Endothelial cell of umbilical vein (primary cell): ENCODE measurements around the genes GPATCH3 and NUDC.

DNA sequence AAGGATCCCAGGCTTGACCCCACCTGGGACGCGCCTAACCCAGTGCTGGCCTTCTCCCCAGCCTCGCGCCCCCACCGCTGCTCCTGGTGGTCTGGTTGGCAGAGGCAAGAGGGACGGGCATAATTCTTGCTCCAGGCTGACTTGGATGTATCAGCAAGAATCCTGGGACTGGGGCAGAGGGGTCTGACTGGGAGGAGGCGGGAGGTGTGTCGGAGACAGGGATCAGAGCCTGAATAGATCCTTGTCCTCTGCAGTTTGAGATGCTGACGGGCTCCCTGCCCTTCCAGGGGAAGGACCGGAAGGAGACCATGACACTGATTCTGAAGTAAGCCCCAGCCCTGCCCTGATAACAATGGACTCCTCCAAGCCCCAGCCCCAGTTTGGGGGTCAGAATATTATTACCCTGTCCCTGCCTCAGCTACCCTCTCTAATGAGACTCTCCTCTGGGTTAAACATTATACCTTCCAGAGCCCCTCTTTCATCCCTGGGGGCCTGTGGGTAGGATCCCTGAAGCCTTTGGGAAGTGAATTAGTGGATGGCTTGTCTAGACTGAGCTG lies 25.4 kb downstream of the RPS6KA1 start:
- PRO-cap = no peak
CAGE:
- cytosol, long polyA minus RNA = no peak
- cytosol, long polyA plus RNA = no peak
- long polyA plus RNA = no peak
- nucleus, long polyA minus RNA = no peak
- nucleus, long polyA plus RNA = no peak

- PRO-cap = no peak
CAGE:
- cytosol, long polyA minus RNA = no peak
- cytosol, long polyA plus RNA = no peak
- long polyA plus RNA = no peak
- nucleus, long polyA minus RNA = no peak
- nucleus, long polyA plus RNA = no peak
Measured at GRCh38 chr1:26555454-26556577, 26.3 kb downstream of the RPS6KA1 start.

- PRO-cap = bidirectional peak, plus-strand start at chr1:26695693, minus-strand start at chr1:26695626
CAGE:
- cytosol, long polyA minus RNA = start-site peak on the plus strand at chr1:26695684-26695745, 16 reads
- cytosol, long polyA plus RNA = no peak
- long polyA plus RNA = no peak
- nucleus, long polyA minus RNA = start-site peak on the plus strand at chr1:26695693-26695778, 267 reads
- nucleus, long polyA plus RNA = no peak
Measured at GRCh38 chr1:26695346-26695842, 421 bp upstream of the ARID1A start.

DNA sequence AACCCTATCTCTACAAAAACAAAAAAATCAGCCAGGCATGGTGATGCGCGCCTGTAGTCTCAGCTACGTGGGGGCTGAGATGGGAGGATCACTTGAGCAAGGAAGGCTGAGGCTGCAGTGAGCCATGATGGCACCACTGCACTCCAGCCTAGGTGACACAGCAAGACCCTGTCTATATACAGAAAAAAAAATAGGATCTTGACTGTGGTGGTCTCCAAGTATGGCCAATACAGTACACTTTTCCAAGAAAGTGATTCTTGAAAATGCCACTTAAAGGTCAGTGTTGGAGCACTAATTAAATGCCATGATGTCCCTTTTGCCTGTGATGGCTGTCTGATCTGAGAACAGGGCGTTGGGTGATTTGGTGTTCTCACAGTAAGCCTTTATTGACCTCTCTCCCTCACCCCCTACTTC lies 16.1 kb downstream of the ARID1A start:
- PRO-cap = no peak
CAGE:
- cytosol, long polyA minus RNA = no peak
- cytosol, long polyA plus RNA = no peak
- long polyA plus RNA = no peak
- nucleus, long polyA minus RNA = no peak
- nucleus, long polyA plus RNA = no peak

- PRO-cap = no peak
CAGE:
- cytosol, long polyA minus RNA = no peak
- cytosol, long polyA plus RNA = no peak
- long polyA plus RNA = no peak
- nucleus, long polyA minus RNA = no peak
- nucleus, long polyA plus RNA = no peak
Measured at GRCh38 chr1:26783695-26784532, 3.8 kb upstream of the PIGV start.

- PRO-cap = no peak
CAGE:
- cytosol, long polyA minus RNA = no peak
- cytosol, long polyA plus RNA = no peak
- long polyA plus RNA = no peak
- nucleus, long polyA minus RNA = no peak
- nucleus, long polyA plus RNA = no peak
Measured at GRCh38 chr1:26784533-26785108, 3.1 kb upstream of the PIGV start.

DNA sequence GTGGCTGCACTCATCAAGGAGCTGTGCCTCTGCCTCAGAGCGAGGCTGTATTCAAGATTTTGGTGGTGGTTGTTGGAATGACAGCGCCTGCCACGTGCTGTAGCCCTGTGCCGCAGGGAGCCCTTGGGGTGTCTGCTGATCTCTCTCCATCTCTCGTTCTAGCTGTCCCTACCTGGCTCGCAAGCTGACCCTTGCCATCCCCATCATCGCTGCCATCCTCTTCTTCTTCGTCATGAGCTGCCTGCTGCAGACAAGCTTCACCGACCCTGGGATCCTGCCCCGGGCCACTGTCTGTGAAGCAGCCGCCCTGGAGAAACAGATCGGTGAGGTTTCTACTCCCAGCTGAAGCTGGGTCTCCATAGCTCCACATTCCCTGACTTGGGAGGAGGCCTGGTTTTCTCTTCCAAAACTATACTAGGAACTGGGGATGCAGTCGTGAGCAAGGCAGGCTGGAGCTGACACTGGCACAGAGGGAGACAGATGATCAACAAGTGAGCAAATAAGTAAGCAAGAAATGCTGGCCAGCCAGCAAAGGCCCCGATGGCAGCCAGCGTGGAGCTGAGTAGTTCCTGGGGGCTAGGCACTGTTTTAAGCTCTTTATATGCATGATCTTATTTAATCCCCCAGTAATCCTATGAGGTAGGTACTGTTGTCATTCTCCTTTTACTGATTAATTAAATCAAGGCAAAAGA lies 5.9 kb downstream of the ZDHHC18 start:
- PRO-cap = no peak
CAGE:
- cytosol, long polyA minus RNA = no peak
- cytosol, long polyA plus RNA = no peak
- long polyA plus RNA = no peak
- nucleus, long polyA minus RNA = start-site peak on the plus strand centred at position 577 of the sequence, 6 bp wide, 28 reads
- nucleus, long polyA plus RNA = no peak

- PRO-cap = no peak
CAGE:
- cytosol, long polyA minus RNA = no peak
- cytosol, long polyA plus RNA = no peak
- long polyA plus RNA = no peak
- nucleus, long polyA minus RNA = no peak
- nucleus, long polyA plus RNA = no peak
Measured at GRCh38 chr1:26856121-26856945, 6.6 kb upstream of the SFN start.

GRCh38 chr1:26899726-26900865 lies at the start of gene GPATCH3:
TSS of gene GPATCH3 (minus strand) at chr1:26900467.
- PRO-cap = bidirectional peak, plus-strand start at chr1:26900184, minus-strand start at chr1:26900091; bidirectional peak, plus-strand start at chr1:26900539, minus-strand start at chr1:26900434
CAGE:
- cytosol, long polyA minus RNA = start-site peak on the minus strand at chr1:26900456-26900478, 55 reads
- cytosol, long polyA plus RNA = start-site peak on the minus strand at chr1:26900437-26900471, 114 and 315 reads in 2 replicates
- long polyA plus RNA = start-site peak on the minus strand at chr1:26900440-26900457, 161 and 162 reads in 2 replicates
- nucleus, long polyA minus RNA = start-site peak on the minus strand at chr1:26900437-26900461, 533 reads
- nucleus, long polyA plus RNA = start-site peak on the minus strand at chr1:26900437-26900471, 352 and 173 reads in 2 replicates

- PRO-cap = no peak
CAGE:
- cytosol, long polyA minus RNA = no peak
- cytosol, long polyA plus RNA = no peak
- long polyA plus RNA = no peak
- nucleus, long polyA minus RNA = no peak
- nucleus, long polyA plus RNA = no peak
Measured at GRCh38 chr1:26913274-26913743, 466 bp downstream of the NR0B2 start.

DNA sequence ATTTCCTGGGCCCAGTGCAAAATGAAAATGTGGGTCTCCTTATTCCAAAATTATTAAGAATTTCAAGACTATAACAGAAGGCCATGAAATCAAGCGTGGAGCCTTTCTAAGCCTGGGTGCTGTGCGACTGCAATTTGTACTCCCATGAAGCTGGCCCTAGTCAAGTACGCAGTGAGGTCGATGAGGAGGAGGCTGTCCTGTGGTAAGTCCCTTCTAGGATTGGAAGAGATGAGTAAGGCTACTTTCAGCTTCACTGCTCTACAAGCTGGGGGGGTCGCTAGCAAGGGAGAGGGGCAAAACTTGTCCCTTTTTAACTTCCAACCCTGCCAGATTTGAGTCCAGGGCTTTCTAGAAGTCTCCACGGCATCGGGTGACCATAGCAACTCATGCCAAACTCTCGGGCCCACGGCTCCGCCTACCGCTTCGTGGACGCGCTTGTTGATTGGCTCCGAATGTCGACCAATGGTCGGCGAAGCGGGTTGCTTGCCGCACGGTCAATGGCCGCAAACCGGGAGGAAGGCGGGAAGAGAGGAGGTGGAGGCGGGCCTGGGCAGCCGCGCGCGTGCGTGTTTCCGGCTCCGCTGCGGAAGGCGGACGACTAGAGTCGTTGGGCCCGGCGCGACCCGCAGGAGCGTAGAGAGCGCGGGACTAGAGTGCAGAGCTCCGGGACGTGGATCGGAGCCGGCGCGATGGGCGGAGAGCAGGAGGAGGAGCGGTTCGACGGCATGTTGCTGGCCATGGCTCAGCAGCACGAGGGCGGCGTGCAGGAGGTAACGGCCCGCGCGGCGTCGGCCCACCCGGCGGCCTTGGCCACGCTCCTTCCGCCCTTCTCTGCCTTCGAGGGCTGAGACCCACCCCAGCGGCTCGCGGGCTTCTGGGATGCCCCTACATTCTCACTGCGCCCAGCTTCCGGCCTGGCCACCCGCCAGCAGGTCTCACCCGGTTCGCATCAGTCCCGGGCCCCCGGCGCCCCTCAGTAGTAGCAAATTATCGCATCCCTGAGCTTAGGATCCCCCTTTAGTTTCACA lies at the start of gene NUDC:
Gene NUDC, plus strand, starts transcription at position 584 of the 1,028 bp plus-strand sequence.
- PRO-cap = bidirectional peak, plus-strand start at position 628 of the sequence, minus-strand start at position 372 of the sequence; bidirectional peak, plus-strand start at position 952 of the sequence, minus-strand start at position 833 of the sequence
CAGE:
- cytosol, long polyA minus RNA = start-site peak on the plus strand centred at position 607 of the sequence, 52 bp wide, 1,149 reads
- cytosol, long polyA plus RNA = start-site peak on the plus strand centred at position 644 of the sequence, 140 bp wide, 2,486 and 3,783 reads in 2 replicates
- long polyA plus RNA = start-site peak on the plus strand centred at position 606 of the sequence, 64 bp wide, 2,916 and 2,820 reads in 2 replicates
- nucleus, long polyA minus RNA = start-site peak on the plus strand centred at position 609 of the sequence, 46 bp wide, 622 reads
- nucleus, long polyA plus RNA = start-site peak on the plus strand centred at position 606 of the sequence, 64 bp wide, 993 and 1,654 reads in 2 replicates

GRCh38 chr1:27145364-27146041 lies 9.4 kb downstream of the SLC9A1 start:
- PRO-cap = no peak
CAGE:
- cytosol, long polyA minus RNA = no peak
- cytosol, long polyA plus RNA = no peak
- long polyA plus RNA = no peak
- nucleus, long polyA minus RNA = no peak
- nucleus, long polyA plus RNA = no peak

- PRO-cap = no peak
CAGE:
- cytosol, long polyA minus RNA = no peak
- cytosol, long polyA plus RNA = no peak
- long polyA plus RNA = no peak
- nucleus, long polyA minus RNA = no peak
- nucleus, long polyA plus RNA = no peak
Measured at GRCh38 chr1:27290593-27291479, 31.1 kb upstream of the TMEM222 start.

GRCh38 chr1:27304756-27305451 lies 17.1 kb upstream of the TMEM222 start:
- PRO-cap = no peak
CAGE:
- cytosol, long polyA minus RNA = no peak
- cytosol, long polyA plus RNA = no peak
- long polyA plus RNA = no peak
- nucleus, long polyA minus RNA = no peak
- nucleus, long polyA plus RNA = no peak

DNA sequence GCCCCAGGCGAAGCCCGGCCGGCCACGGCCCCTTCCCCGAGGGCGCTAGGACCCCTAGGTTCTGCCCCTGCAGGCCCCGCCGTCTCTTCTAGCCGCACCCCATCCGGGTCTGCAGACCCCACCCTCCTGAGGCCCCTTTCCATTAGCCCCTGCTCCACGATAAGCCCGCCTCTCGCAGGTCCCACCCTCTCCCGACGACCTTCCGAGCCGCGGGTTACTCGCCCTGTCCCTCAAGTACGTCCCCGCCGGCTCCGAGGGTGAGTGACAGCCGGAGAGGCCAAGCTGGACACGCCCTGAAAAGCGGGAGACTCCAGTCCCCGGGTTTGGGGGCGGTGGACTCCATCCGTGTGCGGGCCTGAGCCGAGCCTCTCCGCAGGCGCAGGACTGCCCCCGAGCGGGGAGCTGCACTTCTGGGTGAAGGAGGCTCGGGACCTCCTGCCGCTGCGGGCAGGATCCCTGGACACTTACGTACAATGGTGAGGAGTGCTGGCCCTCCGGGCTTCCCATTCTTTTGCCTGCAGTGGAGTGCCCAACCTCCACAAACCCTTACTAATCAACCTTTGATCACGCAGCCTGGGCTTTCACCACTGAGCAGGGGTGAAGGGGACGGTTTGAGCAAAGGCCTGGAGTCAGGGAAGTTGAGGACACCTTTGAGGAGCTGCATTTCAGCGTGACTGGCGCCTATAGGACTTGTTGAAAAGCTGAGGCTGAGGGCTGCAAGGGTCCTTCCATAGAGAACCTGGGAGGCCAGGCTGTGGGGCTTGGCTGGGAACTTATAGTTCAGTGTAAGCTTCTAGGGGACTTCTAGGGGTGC lies 9.5 kb downstream of the SYTL1 start:
- PRO-cap = no peak
CAGE:
- cytosol, long polyA minus RNA = no peak
- cytosol, long polyA plus RNA = no peak
- long polyA plus RNA = no peak
- nucleus, long polyA minus RNA = no peak
- nucleus, long polyA plus RNA = no peak

- PRO-cap = no peak
CAGE:
- cytosol, long polyA minus RNA = no peak
- cytosol, long polyA plus RNA = no peak
- long polyA plus RNA = no peak
- nucleus, long polyA minus RNA = no peak
- nucleus, long polyA plus RNA = no peak
Measured at GRCh38 chr1:27357194-27357982, 9.4 kb downstream of the MAP3K6 start.

DNA sequence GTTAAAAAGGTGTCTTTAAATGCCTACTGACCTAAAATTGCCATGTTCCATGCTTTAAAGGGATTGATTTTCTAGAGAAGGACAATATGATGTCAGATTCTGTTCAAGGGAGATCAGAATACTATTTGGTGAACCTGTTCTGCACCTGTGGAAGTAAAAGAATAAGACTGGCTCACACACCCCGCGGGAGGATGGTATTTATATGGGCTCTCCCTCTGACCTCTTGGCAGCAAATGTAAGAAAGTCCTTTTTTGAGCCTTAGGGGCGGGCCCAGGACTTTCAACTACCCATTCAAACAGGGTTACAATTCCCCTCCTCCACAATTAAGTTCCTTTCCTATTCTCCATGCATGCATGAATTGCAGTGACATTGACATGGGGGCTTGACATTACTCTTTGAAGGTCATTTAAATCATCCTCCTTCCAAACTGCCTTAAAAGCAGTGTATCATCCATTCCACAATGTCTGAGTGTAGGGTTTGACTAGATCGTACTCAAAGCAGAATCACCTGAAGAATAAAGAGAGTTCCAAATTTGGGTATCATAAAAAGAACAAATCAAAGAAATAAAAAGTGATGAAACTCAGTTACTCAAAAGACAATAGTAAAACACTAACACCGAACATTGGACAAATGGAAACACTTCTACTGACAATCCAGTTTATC lies 42.0 kb downstream of the WASF2 start:
- PRO-cap = no peak
CAGE:
- cytosol, long polyA minus RNA = no peak
- cytosol, long polyA plus RNA = no peak
- long polyA plus RNA = no peak
- nucleus, long polyA minus RNA = no peak
- nucleus, long polyA plus RNA = no peak

DNA sequence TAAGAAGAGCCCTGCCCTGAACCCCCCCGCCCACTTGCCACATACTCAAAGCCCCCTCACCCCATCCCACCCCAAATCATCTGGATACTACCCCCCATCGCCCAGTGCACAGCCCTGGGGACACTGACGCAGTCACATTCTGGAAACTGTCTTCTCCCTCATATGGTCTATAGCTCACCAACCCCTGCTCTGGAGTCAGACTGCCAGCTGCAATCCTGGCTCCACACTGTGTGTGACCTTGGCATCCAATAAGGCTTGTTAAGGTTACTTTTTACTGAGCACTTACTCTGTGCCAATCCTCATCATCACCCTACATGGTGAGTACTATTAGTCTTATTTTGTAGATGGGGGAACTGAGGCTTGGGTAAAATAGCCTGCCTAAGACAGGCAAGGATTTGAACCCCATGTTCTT lies 34.9 kb downstream of the AHDC1 start:
- PRO-cap = no peak
CAGE:
- cytosol, long polyA minus RNA = no peak
- cytosol, long polyA plus RNA = no peak
- long polyA plus RNA = no peak
- nucleus, long polyA minus RNA = no peak
- nucleus, long polyA plus RNA = no peak

GRCh38 chr1:27599038-27599700 lies 4.8 kb downstream of the AHDC1 start:
- PRO-cap = no peak
CAGE:
- cytosol, long polyA minus RNA = no peak
- cytosol, long polyA plus RNA = no peak
- long polyA plus RNA = no peak
- nucleus, long polyA minus RNA = no peak
- nucleus, long polyA plus RNA = no peak

GRCh38 chr1:27609162-27610118 lies 5.5 kb upstream of the AHDC1 start:
- PRO-cap = no peak
CAGE:
- cytosol, long polyA minus RNA = no peak
- cytosol, long polyA plus RNA = no peak
- long polyA plus RNA = no peak
- nucleus, long polyA minus RNA = no peak
- nucleus, long polyA plus RNA = no peak